Calu3 (cell line): Measurements from ENCODE around the gene SGCA.

GRCh38 chr17:49438255-49438984 lies 23.7 kb upstream of the PHB1 start:
- PRO-cap: no peak

DNA sequence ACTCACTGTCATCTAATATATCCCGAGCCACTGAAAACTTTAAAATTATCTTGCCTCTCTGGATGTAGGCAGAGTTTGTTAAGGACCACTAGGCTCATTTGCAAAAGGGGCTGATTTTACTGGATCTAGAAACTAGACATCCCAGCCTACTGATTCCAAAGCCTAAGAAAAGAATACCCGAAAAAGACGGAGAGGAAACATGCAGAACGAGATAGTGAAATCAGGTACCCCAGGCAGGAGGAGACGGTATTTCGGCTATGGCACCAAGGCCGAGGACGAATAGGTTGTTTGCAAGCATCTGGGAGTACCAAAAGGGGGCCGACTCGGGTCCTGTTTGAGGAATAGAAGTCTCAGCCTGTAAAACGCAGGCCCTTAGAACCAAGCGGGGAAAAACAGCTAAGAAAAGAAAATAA lies 643 bp downstream of the SLC35B1 start:
- PRO-cap: no peak

GRCh38 chr17:49740734-49742037 lies 22.7 kb downstream of the FAM117A start:
- PRO-cap: no peak

- PRO-cap: no peak
Observed at GRCh38 chr17:49815899-49816455, 27.5 kb downstream of the KAT7 start.

GRCh38 chr17:49851828-49852212 lies 4.0 kb upstream of the TAC4 start:
- PRO-cap: bidirectional peak, plus-strand start at chr17:49852027, minus-strand start at chr17:49851893

GRCh38 chr17:49890468-49890841 lies 42.6 kb upstream of the TAC4 start:
- PRO-cap: no peak

GRCh38 chr17:50026763-50027580 lies 28.9 kb upstream of the ITGA3 start:
- PRO-cap: bidirectional peak, plus-strand start at chr17:50027150, minus-strand start at chr17:50026946; unidirectional peak, plus-strand start at chr17:50027306

- PRO-cap: unidirectional peak, plus-strand start at chr17:50087980
Observed at GRCh38 chr17:50087536-50088064, 7.6 kb upstream of the PDK2 start.

- PRO-cap: no peak
Observed at GRCh38 chr17:50107748-50109023, 13.0 kb downstream of the PDK2 start.

DNA sequence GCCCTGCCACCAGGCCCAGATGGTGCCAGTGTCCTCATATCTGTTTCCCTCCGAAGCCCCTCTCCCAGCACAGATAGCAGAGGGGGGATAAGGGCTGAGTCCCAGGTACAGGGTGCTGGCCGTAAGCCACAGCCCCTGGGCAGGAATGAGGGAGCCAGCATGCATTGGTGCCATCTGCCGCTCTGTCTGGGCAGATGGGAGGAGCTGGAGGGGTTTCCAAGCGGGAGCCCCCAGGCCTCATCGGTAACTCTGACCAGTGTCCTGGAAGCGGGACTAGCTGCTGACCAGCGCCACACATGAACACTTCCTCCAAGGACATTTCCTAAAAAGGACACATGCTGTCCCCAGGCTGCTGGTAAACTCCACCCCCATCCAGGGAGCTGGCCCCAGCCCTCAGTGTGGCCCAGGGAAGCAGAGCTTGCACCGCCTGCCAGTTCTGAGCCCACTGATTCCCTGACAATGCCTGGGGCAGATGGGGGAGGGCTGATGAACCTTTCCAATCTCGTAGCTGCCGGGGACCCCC lies 16.3 kb downstream of the PDK2 start:
- PRO-cap: no peak

- PRO-cap: no peak
Observed at GRCh38 chr17:50111961-50112786, 17.0 kb downstream of the PDK2 start.

GRCh38 chr17:50128464-50128999 lies 1.4 kb downstream of the SAMD14 start:
- PRO-cap: no peak

DNA sequence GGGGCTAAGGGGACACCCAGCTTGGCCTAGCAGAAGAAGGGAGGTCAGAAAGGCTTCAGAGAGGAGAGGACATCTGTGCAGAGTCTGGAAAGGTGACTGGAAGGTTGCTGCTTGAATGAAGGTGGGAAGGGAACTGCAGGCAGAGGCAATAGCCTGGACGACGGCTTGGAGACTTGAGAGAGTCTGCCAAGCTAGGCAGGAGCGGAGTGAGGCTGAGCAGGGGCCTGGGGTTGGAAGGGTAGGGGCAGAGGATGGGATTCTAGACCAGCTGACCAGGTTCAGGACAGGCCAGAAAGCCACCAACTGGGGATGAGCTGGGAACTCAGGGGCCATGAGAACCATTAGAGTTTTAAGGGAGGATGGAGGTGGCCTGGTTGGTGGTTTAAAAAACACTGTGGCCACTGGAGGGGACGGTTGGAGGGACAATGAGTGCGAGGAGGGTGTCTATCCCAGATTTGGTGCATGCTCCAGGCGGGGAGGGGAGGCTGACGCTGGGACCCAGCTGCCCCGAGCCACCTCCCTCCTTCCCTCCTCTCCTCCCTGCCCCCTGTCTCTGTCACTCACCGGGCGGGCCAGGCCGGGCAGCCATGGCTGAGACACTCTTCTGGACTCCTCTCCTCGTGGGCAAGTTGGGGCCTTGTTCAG lies at the start of gene SGCA:
Gene SGCA, plus strand, starts transcription at position 552 of the 645 bp plus-strand sequence.
- PRO-cap: no peak

- PRO-cap: no peak
Observed at GRCh38 chr17:50186229-50187396, 14.8 kb downstream of the COL1A1 start.

GRCh38 chr17:50212140-50212832 lies 10.9 kb upstream of the COL1A1 start:
- PRO-cap: no peak

DNA sequence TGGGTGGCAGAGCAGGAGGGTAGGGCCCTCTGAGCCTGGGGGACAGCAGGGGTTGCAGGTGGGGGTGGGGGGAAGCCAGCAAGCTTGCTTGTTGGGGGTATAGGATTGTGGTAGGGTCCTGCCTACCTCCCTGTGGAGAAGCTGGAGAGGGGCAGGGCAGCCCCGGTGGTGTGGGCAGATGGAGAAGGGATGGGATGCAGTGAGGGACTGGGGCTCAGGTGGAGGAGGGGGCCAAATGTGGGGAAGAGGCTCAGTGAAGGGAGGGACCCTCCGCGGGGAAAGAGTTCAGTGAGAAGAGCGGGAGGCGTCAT lies 17.2 kb upstream of the TMEM92 start:
- PRO-cap: unidirectional peak, plus-strand start at position 247 of the sequence

- PRO-cap: no peak
Observed at GRCh38 chr17:50258995-50259325, 15.3 kb upstream of the TMEM92 start.

DNA sequence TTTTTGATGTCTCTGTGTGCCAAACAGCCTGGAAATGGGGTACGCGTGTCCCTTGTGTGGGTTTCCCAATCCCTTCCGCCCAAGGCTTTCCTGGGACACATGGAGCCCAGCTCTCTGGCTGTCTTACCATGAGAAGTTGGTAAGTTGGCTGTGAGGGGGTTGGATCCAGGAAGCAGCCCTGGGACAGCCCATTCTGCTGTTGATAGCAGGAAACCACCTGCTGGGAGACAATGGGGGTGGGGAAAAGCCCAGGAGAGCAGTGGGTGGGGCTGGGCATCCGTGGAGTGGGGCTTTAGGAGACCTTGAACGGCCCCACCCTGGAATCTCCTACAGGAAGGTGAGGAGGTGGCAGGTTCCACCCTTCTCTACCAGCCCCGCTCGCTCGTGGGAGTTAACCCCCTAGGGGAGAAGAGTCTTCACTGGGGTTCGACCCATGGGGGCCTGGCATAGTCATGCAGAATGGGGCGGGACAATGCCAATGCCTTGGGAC lies 5.8 kb downstream of the TMEM92 start:
- PRO-cap: no peak

DNA sequence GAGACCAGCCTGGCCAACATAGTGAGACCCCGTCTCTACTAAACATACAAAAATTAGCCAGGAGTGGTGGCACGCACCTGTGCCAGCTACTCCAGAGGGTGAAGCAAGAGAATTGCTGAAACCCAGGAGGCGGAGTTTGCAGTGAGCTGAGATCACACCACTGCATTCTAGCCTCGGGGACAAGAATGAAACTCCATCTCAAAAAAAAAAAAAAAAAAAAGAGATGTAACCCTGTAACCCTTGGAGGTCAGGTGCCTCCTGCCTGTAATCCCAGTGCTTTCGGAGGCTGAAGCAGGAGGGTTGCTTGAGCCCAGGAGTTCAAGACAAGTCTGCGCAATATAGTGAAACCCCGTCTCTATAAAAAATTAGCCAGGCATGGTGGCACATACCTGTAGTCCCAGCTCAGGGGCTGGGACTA lies 13.1 kb downstream of the TMEM92 start:
- PRO-cap: no peak

DNA sequence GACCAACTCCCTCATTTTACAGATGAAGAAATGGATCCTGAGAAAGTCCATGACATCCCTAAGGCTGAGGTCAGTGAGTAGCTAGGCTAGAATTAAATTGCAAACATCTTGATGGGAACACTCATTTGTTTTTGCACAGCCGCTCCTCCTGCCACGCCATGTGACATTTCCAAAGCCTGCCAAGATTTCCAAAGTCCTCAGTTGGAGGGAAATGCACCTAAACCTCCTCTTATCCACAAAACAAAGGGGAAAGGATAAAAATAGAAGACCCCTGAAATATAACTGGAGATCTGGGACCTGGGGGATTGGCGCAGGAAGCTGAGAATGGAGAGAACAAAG lies 15.0 kb downstream of the TMEM92 start:
- PRO-cap: no peak